Peripheral blood mononuclear cell (primary cell): ENCODE measurements around a stretch of chr1.

DNA sequence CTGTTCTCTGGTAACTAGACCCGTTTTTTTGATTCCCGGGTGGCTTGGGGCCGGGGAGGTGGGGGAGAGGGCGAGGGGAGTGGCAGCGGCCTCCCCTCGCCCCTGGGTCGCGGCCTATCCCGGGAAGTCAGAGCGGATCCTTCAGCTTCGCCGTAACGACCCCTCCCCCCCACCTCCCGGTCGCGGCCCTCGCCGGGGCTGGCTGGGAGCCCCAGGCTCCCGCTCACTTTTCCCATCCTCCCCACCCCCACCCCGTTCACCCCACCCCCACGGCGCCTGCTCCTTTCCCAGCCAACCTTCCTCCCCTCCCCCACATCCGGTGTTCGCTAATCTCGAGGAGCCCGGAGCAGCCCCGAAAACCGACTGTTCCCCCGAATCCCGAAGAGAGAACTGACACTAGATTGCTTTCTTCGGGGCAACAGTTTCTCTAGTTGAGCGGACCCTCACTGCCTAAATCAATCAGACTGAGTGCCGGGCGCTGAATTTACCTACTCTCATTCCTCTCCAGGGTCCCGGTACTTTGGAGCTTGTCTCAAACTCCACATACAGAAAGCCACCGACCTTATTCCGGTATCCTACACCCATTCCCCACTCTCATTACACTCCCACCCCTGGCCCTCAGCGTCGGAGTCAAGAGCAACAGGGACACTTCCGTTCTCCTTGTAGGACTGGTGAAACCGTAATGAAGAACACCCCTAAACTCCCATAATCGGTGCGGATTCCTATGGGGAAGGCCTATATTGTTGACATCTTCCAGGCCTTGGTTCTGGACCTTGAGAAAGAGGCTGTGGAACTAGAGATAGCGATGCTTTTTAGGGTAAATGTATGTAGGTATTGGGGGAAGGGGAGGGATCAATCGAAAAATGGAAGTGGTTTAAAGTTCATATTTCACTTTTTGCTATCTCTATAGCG, 618 bp downstream of the ZBED6 start:
- PRO-cap, 8 experiments, result peak in 8 of 8 experiments; most common plus-strand start position 465 of the sequence (in 2); most common minus-strand start position 392 of the sequence (in 8)

- PRO-cap, 8 experiments, result peak in 1 of 8 experiments; most common plus-strand start chr1:203797214 (in 1)
Measured at GRCh38 chr1:203796697-203797553, 1.5 kb downstream of the ZBED6 start.

DNA sequence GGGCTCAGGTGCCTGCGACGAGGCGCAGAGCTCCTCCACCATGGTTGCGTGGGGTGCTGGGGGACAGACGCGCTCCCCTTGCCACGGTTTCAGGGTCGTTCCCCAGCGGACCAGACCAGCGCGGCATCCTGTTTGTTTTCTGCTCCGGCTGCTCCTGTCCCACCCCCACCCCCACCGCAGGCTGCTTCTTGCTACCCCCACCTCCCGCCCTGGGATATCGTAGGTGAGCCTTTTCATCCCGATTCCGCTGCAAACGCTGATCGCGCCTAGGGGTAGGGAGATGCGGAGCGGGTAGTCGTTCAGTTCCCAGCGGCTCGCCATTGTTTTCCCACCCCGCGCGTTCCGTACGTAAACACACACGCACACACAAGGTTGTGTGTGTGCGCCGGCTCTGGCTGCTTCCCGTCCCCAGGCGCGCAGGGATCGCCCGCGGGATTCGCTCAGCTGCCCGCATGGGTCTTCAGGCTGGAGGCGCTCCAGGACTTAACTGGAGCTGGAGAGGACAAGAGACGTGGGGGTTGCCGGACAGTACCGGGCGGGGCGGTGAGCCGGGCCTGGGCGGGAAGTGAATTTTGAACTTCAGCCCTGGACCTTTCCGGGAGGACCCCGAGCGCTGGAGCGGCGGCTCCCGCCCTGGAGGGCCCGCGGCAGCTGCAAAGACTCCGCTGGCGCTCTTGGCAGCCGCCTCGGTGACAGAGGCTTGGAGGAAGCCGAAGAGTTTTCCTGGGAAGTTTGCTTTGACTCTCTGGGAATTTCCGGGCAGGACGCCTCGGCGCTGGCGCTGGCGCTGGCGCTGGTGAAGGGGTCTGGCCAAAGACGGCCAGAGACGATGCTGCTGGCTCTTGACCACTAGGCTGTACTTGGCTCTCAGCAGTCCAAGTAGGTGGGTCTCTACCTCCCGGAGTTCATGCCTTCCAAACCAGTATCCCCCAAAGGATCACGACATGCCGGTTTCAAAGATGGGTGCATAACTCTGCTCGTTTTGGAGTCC, 1.5 kb downstream of the SOX13 start:
- PRO-cap, 8 experiments, result no peak in any of the 8 experiments

GRCh38 chr1:204108237-204109268, 35.6 kb downstream of the SOX13 start:
- PRO-cap, 8 experiments, result no peak in any of the 8 experiments

DNA sequence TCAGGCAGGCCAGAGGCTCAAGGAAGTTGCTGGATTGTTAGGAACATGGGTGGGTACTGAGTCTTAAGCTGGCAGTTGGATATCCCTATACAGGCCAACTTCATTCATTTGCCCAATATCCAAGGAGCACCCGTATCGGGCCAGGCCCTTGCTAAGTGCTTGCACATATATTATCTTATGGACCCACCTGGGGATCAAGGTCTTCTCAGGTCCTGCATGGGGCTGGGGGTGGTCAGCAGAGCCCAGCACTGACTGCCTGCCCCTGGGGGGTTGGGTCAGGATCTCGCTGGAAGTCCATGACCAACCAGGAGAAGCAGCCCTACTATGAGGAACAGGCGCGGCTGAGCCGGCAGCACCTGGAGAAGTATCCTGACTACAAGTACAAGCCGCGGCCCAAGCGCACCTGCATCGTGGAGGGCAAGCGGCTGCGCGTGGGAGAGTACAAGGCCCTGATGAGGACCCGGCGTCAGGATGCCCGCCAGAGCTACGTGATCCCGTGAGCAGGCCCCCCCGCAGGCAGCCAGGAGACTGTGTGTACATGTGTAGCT, 27.4 kb downstream of the ETNK2 start:
- PRO-cap, 8 experiments, result no peak in any of the 8 experiments

DNA sequence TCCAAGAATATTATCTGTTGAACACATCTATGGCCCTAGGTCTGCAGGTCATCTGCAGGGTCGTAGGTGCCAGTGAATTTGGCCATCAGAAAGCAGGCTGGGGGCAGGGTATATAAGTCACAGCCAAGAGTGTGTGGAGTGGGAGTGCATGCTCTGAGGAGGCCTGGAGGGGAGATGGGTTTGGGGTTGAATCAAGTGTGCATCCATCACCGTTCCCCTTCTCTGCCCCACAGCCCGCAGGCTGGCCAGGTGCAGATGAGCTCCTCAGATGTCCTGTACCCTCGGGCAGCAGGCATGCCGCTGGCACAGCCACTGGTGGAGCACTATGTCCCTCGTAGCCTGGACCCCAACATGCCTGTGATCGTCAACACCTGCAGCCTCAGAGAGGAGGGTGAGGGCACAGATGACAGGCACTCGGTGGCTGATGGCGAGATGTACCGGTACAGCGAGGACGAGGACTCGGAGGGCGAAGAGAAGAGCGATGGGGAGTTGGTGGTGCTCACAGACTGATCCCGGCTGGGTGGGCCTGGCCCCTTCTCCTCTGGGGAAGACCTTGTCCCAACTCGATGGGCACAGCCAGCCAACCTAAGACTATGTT, 26.1 kb downstream of the ETNK2 start:
- PRO-cap, 8 experiments, result no peak in any of the 8 experiments

DNA sequence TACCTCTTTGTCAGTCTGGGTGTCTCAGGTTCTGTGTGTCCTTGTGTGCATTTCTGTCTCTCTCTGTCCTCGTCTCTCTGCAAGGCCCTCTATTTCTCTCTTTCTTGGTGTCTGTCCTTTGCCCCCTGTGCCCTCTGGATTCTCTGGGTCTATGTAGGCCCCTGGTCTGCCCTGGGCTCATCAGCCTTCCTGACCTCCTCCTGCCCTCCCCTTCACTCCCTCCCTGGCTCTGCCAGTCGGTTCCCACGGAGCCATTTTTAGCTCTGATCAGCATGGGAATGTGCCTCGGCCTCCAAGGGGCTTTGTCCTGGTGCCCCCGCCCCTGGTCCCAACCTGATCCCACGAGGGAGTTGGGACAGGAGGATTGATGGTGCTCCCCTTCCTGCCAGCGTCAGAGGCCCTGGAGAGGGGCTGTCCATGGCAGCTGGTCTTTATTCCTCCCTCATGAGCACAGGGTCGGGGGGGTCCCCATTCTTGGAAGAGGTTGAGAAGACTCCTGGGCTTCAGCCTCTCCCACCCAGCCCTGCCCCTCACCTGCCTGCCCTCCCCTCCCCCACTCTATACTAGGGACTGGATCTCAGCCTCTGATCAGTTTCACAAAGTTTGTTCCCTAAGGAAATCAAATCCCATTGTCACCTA, 24.9 kb downstream of the ETNK2 start:
- PRO-cap, 8 experiments, result no peak in any of the 8 experiments

- PRO-cap, 8 experiments, result no peak in any of the 8 experiments
Measured at GRCh38 chr1:204130067-204130757, 21.6 kb downstream of the ETNK2 start.

GRCh38 chr1:204152438-204153004, 677 bp upstream of the ETNK2 start:
- PRO-cap, 8 experiments, result no peak in any of the 8 experiments

GRCh38 chr1:204225719-204226259, 12.0 kb upstream of the GOLT1A start:
- PRO-cap, 8 experiments, result no peak in any of the 8 experiments

DNA sequence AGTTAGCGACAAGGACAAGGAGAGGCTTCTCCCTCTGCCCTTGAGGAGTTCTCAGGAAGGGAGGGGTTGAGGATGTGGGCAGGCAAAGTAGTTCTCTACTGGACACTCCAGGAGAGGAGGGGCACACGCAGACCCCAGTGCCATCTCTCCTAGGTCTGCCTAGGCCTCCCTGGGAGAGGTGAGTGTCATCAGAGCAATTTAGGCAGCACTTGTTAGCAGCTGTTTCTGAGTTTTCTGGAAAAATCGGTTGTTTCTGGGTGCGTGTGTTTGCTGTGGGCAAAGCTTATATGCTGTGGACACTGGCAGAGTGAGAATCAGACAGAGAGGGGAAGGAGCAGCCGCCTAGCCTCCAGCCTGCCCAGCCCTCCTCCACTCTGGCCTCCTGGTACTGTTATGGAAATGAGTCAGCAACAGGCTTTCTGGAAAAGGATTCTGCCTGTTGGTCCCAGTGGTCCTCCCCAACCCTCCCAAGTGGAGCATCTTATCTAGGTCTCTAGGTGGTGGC, 42.0 kb upstream of the GOLT1A start:
- PRO-cap, 8 experiments, result no peak in any of the 8 experiments

DNA sequence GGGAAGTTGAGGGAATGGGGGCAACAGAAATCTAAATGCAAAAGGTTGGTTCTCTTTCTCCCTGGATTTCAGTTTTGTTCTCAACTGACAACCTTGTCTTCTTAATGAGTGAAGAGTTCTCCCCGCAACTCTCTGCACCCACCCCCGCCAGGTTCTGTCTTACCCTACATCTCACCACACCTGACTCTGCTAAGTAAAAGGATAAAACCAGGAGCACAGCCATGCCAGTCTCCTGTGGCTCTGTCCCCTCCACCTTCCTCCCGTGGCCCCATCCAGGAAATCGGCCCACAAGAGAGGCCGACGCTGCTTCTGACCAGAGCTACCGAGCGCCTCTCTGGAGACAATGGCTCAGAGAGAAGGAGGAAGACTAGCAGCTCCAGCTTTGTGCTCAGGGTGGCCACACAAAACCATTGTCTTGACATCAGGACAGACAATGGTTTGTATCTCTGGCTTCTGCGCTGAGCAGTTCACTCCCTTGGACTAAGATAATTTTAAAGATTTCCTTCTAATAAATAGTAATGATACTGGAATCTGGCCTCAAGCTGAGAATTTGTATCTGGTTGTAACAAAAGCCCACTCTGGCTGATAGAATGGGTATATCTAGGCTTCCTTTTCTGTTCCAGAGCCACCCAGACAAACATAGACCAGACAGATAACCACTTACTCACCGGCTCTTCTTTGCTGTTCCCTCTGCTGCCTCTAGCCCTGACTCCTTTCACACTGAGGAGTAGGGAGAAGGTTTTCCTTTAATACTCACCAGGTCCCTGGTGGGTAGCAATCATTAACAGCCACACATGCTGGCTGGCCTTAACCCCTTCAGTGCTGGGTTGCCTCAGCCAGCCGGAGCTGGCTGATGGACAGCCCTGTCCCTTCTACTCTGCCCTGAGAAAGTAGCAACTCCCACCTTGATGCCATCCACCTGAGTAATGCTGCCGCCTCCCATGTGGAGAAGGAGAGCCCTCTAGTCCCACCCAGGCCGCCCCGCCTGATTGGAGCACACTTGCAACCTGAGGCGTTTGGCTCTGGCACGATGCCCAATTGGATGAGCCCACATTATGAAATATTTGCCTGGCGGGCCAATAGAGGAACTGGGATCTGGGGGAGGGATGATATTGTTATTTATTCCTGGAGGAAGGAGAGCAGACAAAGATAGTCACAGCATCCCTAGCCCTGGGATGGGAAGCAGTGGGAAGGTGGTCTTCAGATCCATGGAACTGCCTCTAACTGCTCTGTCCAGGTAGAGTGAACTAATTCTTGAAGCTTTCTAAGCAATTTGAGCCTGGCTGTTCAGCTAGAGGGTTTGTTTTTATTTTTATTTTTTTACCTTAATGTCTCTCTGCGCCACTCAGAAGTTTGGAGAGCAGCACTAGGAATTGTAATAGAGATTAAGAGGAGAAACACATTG, 71.8 kb downstream of the PLEKHA6 start:
- PRO-cap, 8 experiments, result no peak in any of the 8 experiments

DNA sequence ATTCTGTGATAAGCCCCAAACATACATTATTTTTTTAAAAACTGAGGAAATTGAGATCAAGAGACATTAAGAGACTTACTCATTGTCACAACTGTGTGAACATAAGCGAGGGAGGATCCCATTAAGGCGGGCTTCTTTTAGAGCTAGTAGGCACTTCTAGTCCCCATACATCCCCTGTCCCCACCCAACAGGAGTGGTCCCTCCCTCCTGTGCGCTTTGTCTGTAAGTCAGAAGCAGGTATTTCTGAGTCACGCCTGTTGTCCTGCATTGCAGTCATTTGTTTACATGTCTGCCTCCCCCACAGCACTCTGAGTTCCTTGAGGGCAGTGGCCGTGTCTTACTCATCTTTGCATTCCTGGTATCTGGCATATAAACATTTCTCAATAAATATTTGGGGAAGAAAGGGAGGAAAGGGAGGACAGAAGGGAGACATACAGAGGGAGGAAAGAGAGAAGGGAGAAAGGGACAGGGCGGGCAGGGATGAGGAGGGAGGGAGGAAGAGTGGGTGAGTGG, 40.3 kb downstream of the PLEKHA6 start:
- PRO-cap, 8 experiments, result no peak in any of the 8 experiments

- PRO-cap, 8 experiments, result no peak in any of the 8 experiments
Measured at GRCh38 chr1:204332649-204333371, 26.9 kb downstream of the PLEKHA6 start.

DNA sequence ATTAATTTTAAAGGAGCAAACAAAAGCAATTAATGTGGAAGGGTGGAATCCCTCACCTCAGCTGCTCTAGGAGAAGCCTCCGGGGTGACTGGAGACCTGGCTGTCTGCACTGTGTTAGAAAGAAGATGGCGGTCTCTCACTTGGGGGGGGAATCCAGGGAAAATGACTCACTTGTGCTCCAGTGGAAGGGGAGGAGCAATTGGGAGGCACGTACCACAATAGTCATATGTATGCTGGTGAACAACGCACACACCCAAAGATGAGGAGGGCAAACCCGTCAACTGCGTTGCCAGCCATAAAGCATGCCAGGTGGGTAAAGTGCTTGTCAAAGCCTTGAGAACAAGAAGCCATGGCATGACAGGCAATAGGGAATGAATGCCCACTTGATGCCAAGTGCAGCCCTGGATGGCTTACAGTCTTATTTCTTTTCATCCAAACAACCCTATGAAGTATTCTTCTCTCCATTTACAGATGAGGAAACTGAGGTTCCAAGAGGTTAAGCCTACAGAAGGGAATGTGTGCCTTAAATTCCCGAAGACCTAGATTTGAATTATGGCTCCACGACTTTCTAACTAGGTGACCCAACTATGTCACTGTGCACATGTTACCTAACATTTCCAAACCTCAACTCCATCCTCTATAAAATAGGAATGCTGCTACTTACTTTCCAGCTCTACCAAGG, 22.0 kb downstream of the PLEKHA6 start:
- PRO-cap, 8 experiments, result no peak in any of the 8 experiments

GRCh38 chr1:204348668-204349233, 11.0 kb downstream of the PLEKHA6 start:
- PRO-cap, 8 experiments, result no peak in any of the 8 experiments

DNA sequence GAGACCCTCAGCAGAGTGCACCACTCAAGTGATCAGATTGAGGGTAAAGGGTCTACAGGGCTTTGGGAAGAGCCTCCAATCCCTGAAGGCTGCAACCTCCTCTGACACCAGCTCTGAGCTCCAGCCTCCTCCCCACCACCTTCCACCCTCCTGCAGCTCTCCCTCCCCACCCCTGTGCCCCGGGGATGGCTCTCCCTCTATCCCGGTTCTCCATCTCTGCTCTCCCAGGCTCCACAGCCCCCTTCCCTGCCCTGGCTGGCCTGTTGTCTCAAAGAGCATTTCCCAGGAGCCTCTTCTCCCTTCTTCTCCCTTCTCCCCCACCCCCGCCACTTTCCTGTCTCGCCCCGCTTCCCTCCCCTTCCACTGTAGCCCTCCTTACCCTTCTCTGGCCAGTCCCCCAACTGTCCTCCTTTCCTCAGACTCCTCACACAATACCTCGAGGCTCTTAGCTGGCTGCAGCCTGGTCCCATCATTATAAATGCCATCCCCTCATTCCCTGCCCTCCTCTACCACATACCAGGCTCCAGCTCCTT, 1.1 kb downstream of the PLEKHA6 start:
- PRO-cap, 8 experiments, result no peak in any of the 8 experiments

DNA sequence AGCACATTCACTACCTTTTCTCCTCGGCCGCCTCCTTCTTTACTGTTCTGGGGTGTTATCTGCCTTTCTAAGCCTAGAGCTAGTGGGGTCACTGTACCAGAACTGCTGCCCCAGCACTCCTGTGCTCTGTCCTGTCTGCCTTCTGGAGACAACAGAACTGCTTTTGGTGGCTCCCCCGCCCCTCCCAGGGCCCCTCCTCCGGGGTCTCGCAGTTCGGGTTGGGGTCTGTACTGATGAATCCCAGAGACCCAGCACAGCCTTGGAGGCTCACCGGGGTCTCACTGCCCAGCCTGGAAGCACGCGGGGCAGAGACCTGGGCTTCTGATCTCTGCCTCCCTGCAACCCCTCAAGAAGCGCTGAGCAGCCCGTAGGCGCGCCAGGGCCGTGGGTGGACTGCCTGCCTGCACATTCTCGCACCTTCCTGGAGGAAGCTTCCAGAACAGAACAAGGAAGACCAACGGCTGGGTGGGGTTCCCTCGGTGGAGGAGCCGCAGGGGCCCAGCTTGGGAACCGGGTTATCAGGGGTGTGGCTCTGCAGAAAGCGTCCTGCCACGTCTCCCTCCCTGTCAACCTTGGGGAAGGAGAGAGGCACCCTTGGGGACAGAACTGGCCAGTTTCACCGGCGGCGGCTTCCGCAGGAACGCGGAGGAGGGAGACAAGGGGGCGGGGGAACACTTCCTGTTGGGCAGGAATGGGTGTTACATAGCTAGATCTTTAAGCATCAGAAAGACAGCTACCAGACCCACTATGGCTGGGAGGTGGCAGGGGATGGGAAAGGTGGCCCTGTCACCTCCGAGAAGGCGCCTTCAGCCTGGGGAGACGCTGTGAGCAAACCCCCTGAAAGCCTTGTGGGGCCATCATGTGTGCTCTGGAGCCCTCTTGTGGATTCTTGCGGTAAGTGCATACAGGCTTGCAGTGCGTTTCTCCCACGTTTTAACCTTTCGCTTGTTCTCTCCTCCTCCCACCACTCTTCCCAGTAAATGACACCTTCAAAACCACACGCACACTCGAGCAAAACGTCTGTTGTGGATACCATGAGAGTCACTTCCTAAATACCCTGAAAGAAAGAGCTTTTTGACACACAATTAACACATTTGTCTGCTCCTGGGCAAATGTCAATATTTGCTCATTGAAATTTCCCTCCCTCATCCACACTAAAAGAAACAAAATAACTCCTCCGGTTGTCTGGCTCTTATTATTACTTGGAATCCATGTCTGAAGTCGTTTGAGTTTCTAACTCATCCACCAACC, 3.7 kb upstream of the PLEKHA6 start:
- PRO-cap, 8 experiments, result peak in 1 of 8 experiments; most common plus-strand start position 748 of the sequence (in 1); most common minus-strand start position 574 of the sequence (in 1)

GRCh38 chr1:204400794-204401851, 10.5 kb downstream of the PPP1R15B start:
- PRO-cap, 8 experiments, result peak in 5 of 8 experiments; most common minus-strand start chr1:204401360 (in 5)

DNA sequence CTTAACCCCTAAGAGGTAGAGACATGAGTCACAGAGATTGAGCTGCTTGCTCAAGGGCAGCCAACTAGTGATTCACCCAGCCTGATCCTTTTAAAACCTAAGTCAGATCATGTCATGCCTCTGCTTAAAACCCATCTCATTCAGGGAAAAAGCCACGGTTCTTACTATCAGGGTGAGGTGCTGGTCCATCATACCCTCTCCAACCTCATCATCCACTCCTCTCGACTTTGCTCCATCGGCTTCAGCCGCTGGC, 14.4 kb upstream of the PPP1R15B start:
- PRO-cap, 8 experiments, result peak in 2 of 8 experiments; most common plus-strand start position 155 of the sequence (in 2)